ENCODE measurements around the genes TIMP4 and MKRN2OS.

DNA sequence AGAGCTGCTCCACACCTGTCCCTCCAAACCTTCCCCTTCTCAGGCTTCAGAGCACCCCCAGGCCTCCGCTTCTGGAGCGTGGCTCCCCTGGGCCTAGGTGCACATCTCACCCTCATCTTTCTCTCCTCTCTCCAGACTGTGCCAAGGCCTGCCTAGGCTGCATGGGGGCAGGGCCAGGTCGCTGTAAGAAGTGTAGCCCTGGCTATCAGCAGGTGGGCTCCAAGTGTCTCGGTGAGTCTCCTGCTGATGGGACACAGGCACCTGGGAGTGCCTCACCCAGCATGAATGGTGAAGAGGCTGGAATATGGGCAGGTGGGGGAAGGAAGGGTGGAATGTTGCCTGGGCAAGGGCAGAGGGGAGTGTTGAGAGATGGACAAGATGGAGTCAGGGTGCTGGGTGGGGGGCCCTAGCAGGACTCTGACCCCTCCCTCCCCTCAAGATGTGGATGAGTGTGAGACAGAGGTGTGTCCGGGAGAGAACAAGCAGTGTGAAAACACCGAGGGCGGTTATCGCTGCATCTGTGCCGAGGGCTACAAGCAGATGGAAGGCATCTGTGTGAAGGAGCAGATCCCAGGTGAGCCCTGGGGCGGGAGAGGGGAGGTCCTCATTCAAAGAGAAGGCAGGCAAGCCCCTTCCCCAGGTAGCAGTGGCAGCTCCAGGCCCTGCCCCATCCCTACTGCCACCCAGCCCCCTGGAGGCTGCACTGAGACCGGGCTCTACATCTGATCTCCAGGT is 9.1 kb downstream of the PRRT3 start:
- PRO-cap = no peak
CAGE:
- cytosol, long polyA plus RNA = no peak
- long polyA plus RNA = no peak
- nucleus, long polyA plus RNA = no peak

- PRO-cap = no peak
CAGE:
- cytosol, long polyA plus RNA = no peak
- long polyA plus RNA = no peak
- nucleus, long polyA plus RNA = no peak
These were observed 3.6 kb upstream of the FANCD2 start for GRCh38 chr3:10022482-10023096.

DNA sequence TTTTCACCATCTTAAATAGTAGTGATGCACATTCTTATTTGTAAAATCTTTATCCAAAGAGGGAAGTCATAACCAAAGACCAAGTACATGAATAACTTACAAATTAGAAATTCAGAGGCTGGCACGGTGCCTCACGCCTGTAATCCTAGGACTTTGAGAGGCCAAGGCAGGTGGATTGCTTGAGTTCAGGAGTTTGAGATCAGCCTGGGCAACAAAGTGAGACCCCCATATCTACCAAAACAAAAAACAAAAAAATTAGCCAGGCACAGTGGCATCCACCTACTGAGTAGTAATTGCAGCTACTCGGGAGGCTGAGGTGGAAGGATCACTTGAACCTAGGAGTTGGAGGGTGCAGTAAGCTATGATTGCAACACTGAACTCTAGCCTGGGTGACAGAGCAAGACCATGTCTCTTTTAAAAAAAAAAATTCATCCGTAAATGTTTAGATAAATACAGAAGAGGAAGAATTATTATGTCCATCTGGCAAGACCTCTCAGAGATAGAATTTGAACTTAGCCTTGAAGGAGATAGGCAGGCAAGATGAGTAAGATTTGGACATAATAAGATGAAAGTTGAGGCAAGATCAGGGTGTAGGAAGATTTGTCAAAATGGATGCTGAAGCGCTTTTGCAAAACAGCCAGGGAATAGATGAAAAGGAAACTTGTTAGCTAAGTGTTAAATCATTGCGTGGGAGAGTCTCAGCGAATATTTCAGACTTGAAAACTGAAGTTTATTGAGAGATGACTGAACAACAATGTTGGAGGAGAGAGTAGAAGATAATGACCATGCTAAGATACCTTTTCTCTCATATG is 7.0 kb downstream of the BRK1 start:
- PRO-cap = no peak
CAGE:
- cytosol, long polyA plus RNA = no peak
- long polyA plus RNA = no peak
- nucleus, long polyA plus RNA = no peak

DNA sequence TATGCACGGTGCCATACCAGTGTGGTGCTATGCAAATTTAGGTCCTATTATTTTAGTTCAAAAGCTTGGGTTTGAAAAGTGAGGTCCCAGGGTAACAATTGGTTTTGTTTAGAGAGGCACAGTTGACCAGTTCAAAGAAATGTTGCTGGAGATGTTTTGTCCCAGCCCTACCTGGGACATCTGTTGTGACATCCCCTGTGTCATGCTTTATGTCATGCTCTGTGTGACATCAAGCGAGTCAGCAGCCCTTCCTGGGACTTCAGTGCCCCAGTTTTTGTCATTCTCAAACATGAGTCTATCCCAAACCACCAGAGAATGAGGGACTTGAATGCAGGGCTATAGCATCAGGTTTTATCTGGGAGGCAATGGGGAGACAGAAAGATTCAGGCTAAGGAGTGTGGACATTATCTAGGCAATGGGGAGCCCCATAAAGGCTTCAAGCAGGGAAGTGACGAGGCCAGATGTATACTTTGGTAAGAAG is 33.9 kb downstream of the IRAK2 start:
- PRO-cap = no peak
CAGE:
- cytosol, long polyA plus RNA = no peak
- long polyA plus RNA = no peak
- nucleus, long polyA plus RNA = no peak

DNA sequence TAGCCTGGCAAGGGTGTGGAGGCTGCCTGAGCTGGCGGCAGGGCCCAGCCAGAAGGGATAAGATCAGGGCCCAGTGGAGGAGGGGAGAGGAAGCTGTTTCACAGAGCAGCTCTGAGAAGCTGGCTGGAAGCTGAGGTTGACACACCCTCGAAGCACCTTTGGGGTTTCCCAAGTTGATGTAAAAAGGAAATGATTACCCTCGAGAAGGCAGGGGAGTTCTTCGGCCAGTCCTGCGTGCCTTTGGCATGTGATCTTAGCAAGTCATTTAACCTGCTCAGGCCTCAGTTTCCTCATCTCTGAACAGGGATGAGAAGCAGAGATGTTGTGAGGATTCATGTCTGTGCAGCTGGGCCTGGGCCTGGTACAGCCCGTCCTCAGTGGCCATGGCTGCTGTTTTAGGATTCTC is 34.4 kb downstream of the IRAK2 start:
- PRO-cap = no peak
CAGE:
- cytosol, long polyA plus RNA = no peak
- long polyA plus RNA = no peak
- nucleus, long polyA plus RNA = no peak

- PRO-cap = no peak
CAGE:
- cytosol, long polyA plus RNA = no peak
- long polyA plus RNA = no peak
- nucleus, long polyA plus RNA = no peak
These were observed 35.9 kb upstream of the TATDN2 start for GRCh38 chr3:10212349-10212796.

DNA sequence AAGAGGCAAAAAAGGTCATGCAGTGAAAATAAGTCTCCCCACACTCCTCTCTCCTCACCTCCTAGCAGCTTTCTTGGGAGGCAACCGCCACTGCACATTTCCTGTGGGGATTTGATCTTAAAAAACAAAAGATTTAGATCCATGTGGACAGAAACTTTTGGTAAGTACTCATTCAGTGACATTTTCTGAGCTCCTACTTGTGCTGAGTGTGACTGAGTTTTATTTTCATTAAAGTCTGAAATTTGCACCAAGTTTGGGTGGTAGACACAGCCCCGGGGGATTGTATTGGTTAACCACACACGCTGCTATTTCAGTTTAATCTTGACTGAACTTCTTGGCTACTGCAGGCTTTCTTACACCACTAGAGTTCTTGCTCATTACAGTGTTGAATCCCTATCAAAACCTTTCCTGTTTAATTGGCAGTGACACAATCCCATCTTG is 16.4 kb downstream of the ATG7 start:
- PRO-cap = no peak
CAGE:
- cytosol, long polyA plus RNA = no peak
- long polyA plus RNA = no peak
- nucleus, long polyA plus RNA = no peak

GRCh38 chr3:11291215-11291666 is 19.0 kb downstream of the ATG7 start:
- PRO-cap = no peak
CAGE:
- cytosol, long polyA plus RNA = no peak
- long polyA plus RNA = no peak
- nucleus, long polyA plus RNA = no peak

- PRO-cap = no peak
CAGE:
- cytosol, long polyA plus RNA = no peak
- long polyA plus RNA = no peak
- nucleus, long polyA plus RNA = no peak
These were observed 158.1 kb downstream of the ATG7 start for GRCh38 chr3:11430233-11430778.

- PRO-cap = no peak
CAGE:
- cytosol, long polyA plus RNA = no peak
- long polyA plus RNA = no peak
- nucleus, long polyA plus RNA = no peak
These were observed 159.6 kb downstream of the ATG7 start for GRCh38 chr3:11431683-11432285.

- PRO-cap = no peak
CAGE:
- cytosol, long polyA plus RNA = no peak
- long polyA plus RNA = no peak
- nucleus, long polyA plus RNA = no peak
These were observed 161.8 kb downstream of the VGLL4 start for GRCh38 chr3:11481956-11482367.

DNA sequence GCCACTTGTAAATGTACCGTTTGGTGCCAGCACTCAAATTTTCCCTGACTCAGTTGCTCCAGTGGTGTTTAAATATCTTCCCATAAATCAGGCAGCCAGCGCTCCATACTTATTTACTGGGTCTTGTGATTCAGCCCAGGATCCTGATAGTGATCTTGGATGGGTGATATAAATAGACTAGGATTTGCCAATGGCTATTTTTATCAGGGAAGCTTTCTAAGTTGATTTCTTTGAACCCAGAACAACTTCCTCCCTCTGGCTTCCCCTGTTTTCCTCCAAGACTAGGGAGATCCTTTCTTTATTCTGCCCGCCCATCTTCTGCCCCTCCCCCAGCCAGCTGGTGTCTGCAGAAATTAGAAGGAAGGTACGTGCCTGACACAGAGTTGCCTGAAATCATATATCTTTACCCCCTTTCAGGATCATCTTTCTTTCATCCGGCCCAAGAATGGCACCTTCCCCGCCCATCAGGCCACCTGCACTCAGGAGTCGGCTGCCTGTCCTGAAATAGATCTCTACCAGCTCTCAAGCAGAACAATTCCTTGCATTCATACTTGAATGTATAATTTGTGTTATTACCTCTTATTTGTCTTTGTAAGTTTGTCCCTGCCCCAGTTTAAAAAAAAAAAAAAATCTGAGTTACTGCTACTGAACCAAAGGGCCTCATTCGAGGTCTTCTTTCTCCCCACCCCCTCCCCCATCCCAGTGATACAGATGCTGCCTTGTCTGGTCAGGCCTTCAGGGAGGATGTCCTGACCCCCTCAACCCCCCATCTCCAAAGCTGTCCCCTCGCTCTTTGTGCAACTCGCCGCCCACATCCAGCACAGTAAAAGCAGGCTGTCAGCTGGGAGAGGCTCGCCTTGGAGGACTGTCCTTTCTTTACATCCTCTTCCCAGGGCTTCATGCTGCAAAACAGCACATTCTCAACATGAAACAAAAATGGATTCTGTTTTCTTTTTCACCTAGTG is 133.7 kb downstream of the VGLL4 start:
- PRO-cap = no peak
CAGE:
- cytosol, long polyA plus RNA = no peak
- long polyA plus RNA = no peak
- nucleus, long polyA plus RNA = no peak

GRCh38 chr3:11592768-11593135 is 51.0 kb downstream of the VGLL4 start:
- PRO-cap = no peak
CAGE:
- cytosol, long polyA plus RNA = no peak
- long polyA plus RNA = no peak
- nucleus, long polyA plus RNA = no peak

DNA sequence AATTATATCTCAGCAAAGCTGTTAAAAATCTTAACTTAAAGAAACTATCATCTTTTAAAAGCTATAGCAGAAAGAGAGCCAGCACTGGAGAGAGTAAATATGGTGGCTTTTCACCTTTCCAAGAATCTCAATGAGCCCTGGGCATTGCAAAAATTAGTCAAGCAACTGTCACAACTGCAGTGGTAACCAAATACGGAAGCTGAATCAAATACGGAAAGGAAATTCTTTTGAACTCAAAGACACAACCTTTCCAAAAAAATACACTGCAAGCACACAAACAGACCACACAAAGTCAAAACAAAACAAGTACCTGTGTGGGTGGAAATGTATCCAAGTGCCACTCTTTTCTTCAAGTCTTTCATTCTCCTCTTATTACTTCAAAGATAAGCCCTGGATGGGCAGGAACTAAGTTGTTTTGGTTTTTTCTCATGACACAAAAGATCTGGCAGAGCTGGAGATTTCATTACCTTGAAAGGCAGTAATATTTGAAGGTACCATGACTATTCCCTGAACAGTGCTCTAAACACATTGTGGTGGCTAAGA is 17.6 kb downstream of the VGLL4 start:
- PRO-cap = no peak
CAGE:
- cytosol, long polyA plus RNA = no peak
- long polyA plus RNA = no peak
- nucleus, long polyA plus RNA = no peak

- PRO-cap = no peak
CAGE:
- cytosol, long polyA plus RNA = no peak
- long polyA plus RNA = no peak
- nucleus, long polyA plus RNA = no peak
These were observed 502 bp downstream of the SYN2 start for GRCh38 chr3:12004694-12005085.

GRCh38 chr3:12158080-12159176 is at the start of gene TIMP4:
TSS of gene TIMP4 (minus strand) at chr3:12158912.
- PRO-cap = no peak
CAGE:
- cytosol, long polyA plus RNA = no peak
- long polyA plus RNA = no peak
- nucleus, long polyA plus RNA = no peak

GRCh38 chr3:12436244-12437172 is 47.8 kb upstream of the TSEN2 start:
- PRO-cap = no peak
CAGE:
- cytosol, long polyA plus RNA = no peak
- long polyA plus RNA = no peak
- nucleus, long polyA plus RNA = no peak

DNA sequence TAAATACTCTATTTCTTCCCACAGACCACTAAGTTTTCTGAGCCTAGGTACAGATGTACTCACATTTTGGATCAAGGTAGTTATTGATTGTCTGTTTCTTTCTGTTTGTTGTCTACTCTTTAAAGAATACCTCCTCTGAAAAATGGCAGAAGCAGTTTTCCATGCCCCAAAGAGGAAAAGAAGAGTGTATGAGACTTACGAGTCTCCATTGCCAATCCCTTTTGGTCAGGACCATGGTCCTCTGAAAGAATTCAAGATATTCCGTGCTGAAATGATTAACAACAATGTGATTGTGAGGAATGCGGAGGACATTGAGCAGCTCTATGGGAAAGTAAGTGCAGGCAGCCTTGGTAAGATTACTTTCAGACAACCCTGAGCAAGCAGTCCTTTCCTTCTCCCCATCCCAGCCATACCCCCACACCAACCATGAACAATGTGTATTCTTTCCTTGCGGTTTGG is 5.4 kb downstream of the TSEN2 start:
- PRO-cap = no peak
CAGE:
- cytosol, long polyA plus RNA = no peak
- long polyA plus RNA = no peak
- nucleus, long polyA plus RNA = no peak

DNA sequence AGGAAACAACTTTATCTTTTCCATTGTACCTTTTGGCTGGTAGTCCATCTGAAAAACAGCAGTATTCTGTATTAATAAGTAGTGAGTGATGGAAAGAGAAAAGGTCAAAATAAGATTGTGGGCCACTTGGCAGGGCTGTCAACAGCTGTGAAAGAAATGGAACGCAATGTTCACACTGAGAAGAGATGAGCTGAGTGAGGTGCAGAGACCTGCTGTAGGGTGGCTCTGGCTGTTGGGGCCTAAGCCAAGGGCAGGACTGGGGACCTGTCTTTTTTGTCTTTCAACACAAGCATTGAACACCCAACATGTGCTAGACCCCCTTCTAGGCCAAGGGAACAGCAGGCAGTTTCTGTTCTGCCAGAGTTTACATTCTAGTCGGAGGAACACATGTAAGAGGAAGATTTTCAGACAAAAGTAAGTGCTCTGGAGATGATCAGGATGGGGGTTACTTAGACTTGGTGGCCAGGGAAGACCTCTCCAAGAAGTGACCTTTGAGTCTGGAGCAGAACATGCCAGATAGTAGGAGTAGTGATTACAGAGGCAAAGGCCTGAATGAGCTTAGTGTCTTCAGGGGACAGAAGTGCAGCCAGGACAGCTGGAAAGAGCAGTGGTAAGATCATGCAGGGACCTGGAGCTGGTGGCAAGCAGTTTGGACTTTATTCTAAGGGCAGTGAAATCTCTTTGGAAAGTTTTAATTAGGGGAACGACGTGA is 29.6 kb downstream of the TSEN2 start:
- PRO-cap = no peak
CAGE:
- cytosol, long polyA plus RNA = no peak
- long polyA plus RNA = no peak
- nucleus, long polyA plus RNA = no peak

GRCh38 chr3:12544988-12546096 is at the start of gene MKRN2OS:
TSS of gene MKRN2OS (minus strand) at chr3:12545499.
- PRO-cap = no peak
CAGE:
- cytosol, long polyA plus RNA = no peak
- long polyA plus RNA = no peak
- nucleus, long polyA plus RNA = no peak

All from A549 (cell line).